Mammary epithelial cell (primary cell): ENCODE measurements around the genes ADIRF and GLUD1.

- CAGE, long polyA plus RNA, result no peak
- RRBS, result no CpG with 5 or more reads among the region's 3 CpGs
Measured at GRCh38 chr10:86865841-86866431, 91.5 kb downstream of the MMRN2 start.

DNA sequence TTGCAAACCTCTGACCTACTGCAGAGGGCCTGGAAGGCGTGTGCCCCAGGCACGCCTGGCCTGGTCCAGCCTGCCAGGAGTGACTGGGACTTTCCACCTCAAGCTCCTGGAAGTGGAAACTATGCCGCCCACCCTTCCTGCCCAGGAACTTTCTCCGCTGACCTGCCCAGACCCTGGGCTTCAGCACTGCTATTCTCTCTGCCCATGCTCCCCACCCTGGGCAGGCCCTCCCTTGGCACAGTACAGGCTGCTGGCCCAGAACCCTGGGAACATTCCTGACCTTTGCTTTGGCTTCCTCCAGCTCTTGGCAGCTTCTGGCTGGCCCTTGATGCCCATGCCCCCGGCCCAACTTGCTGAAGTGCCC, 3.7 kb downstream of the MMRN2 start:
- CAGE, long polyA plus RNA, result no peak
- RRBS, result no CpG with 5 or more reads among the region's 5 CpGs

DNA sequence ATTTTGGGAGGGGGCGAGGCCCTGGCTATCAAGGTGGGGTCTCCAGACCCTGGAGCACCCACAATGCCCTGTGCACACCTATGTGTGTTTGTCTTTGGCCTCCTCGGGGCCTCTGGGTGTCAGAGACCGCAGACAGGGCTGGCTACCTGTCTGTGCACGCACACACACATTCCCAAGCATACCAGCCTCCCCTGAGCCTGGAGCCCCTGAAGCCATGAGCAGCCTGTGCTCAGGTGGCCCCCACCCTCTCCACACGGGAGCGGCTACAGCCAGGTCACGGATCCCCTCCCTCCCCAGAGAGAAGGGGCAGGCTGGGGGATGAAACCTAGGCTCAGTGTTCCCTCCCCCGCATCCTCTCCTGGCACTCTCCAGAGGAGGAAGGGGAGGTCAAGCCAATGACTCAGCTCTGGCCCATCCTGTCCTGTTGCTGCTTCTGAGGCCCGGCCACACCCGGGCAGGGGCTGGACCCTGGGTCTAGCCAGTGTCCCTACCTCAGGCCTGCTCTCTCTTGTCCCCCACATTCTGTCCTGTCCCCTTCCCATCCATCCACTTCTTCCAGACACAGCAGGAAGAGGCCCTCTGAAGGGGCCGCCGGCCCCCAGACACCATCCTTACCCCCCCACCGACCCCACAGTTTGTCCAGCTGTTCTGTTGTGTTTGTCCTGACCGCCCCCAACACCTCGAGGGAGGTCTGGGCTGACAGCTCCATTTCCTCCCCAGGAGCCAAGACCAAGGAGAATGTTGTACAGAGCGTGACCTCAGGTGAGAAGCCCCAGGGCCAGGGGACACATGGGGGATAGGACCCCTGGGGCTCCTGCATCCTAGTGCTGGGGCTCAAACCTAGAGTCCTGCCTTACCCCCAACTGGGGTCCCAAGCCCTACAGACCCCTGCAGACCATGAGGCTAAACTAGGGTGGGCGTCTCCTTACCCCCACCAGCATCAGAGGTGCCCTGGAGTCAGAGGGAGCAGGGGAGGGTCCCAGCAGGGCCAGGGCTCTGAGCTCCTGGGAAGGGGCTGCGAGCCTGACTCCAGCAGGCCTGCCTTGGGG, 838 bp downstream of the SNCG start:
- CAGE, long polyA plus RNA, result no peak
- RRBS, result no CpG with 5 or more reads among the region's 18 CpGs

- CAGE, long polyA plus RNA, result no peak
- RRBS, result 2% methylated on average over 27 of the region's 67 CpGs
Measured at GRCh38 chr10:86968022-86969036, at the start of gene ADIRF. Gene ADIRF (plus strand): TSS chr10:86968482.

GRCh38 chr10:86969712-86970076, 1.4 kb downstream of the ADIRF start:
- CAGE, long polyA plus RNA, result no peak
- RRBS, result no CpG with 5 or more reads among the region's 2 CpGs

- CAGE, long polyA plus RNA, result no peak
- RRBS, result 2% methylated on average over 2 of the region's 14 CpGs
Measured at GRCh38 chr10:86970077-86970597, 1.9 kb downstream of the ADIRF start.

DNA sequence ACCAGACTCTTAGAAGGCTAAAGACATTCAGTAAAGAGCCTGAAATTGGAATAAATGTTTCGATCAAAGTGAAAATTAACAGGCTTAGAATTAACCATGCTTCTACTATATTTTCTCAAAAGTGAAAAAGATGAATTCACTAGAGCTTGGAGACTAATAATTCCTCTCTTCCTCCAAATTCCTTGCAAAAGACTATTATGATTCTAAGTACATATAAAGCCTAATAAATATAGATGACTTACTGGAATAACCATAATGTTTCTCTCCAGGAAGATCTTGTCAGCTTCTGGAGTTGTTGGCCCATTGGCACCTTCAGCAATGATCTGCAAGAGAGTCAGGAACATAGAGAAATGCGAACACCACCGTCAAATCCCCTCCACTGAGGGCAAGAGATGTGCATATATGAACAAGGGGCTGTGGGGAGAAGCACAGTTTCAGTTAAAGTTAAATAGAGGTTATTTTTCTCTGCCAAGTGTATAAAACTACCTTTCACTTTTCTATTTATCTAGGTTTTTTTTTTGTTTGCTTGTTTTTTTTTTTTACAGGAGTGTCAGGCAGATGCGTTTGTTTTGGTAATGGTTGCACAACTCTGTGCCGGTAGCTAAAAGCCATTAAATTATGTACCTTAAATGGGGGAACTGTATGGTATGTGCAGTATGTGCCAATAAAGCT, 34.6 kb downstream of the GLUD1 start:
- CAGE, long polyA plus RNA, result no peak
- RRBS, result no CpG with 5 or more reads among the region's 5 CpGs

- CAGE, long polyA plus RNA, result no peak
- RRBS, result 1% methylated on average over 4 of the region's 26 CpGs
Measured at GRCh38 chr10:87094737-87094971, at the start of gene GLUD1. Gene GLUD1 (minus strand): TSS chr10:87094843.

DNA sequence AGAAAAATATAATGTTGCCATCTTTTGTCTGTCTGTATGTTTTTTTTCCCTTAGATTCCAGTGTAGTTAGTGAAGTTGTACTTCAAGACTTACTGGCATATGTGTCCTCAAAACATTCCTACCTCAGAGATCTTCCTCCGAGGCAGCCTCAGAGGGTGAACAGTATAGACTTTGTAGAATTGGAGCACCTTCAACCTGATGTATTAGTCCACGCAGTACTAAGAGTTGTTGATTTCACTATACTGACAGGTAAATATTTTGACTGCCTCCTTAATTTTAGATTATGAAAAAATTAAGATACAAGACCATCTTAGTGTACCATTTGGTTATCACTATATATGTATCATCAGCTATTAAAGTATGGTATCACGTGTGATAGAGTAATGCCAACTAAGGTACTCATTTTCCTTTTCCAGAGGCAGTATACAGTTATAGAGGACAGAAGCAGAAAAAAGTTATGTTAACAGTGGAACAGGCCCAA, 54.8 kb upstream of the NUTM2A start:
- CAGE, long polyA plus RNA, result no peak
- RRBS, result no CpG with 5 or more reads among the region's 3 CpGs

DNA sequence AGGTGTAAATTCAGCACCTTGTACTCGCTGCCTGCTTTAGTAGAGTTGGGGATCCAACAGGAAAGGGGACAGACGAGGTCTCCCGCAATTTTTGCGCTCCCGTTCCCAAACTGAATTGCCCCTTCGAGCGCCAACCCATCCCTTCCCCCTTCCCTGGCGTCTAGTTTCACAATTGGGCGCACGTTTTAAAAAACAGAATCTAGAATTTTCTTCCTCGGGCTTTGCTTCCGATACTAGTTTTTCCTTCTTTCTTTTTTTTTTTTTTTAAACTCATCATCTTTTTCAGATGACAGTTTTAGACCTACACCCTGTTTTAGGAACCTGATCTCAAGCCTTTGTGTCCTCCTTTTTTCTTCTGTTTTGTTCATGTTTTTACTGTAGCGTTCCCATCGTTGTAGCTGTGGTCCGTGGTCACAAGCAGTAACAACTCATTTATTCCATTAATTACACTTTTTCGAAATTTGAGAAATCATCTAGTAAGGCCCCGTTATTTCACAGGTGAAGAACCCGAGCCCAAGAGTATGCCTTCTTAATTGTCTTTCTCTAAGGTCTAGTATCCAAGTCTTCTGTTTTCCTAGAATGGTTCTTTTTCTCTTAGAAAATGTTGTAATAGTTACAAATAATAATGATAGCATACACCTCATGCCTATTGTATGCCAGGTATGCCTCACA, 1.2 kb downstream of the MINPP1 start:
- CAGE, long polyA plus RNA, result no peak
- RRBS, result no CpG with 5 or more reads among the region's 18 CpGs

- CAGE, long polyA plus RNA, result no peak
- RRBS, result no CpG with 5 or more reads among the region's 4 CpGs
Measured at GRCh38 chr10:87532373-87532681, 27.6 kb downstream of the MINPP1 start.

- CAGE, long polyA plus RNA, result no peak
- RRBS, result no CpG with 5 or more reads among the region's 8 CpGs
Measured at GRCh38 chr10:87598561-87599043, 61.1 kb upstream of the PAPSS2 start.

- CAGE, long polyA plus RNA, result no peak
- RRBS, result 1% methylated on average over 5 of the region's 37 CpGs
Measured at GRCh38 chr10:87863750-87864038, 269 bp downstream of the PTEN start.

- CAGE, long polyA plus RNA, result no peak
- RRBS, result no CpG with 5 or more reads among the region's 2 CpGs
Measured at GRCh38 chr10:87871857-87872305, 8.5 kb downstream of the PTEN start.

GRCh38 chr10:87883372-87883813, 20.0 kb downstream of the PTEN start:
- CAGE, long polyA plus RNA, result no peak
- RRBS, result no CpG with 5 or more reads among the region's 1 CpG

GRCh38 chr10:87966981-87967463, 103.6 kb downstream of the PTEN start:
- CAGE, long polyA plus RNA, result no peak
- RRBS, result no CpG with 5 or more reads among the region's 3 CpGs

DNA sequence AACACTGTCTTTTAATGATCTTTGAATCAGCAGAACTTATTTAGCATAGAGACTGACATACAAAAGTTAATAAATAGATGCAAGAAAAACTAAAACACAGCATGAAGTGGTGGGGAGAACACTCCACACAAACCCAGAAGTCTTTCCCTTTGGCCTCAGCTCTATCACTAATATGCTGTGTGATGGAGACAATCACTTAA, 284.6 kb downstream of the PTEN start:
- CAGE, long polyA plus RNA, result no peak

DNA sequence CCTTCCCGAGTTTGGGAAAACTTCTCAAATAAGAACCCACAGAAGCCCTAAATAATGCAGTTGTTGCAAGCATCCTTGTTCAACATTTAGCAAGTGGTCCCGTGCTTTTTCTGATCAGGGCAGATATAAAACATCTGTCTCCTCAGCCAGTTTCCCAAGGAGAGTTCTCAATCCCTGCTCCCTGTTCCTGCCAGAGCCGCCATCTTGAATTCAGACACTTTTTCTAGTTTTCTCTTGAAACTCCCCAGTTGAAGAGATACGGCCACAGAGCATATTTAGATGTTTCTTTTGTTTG, 349.9 kb downstream of the PTEN start:
- CAGE, long polyA plus RNA, result no peak
- RRBS, result no CpG with 5 or more reads among the region's 4 CpGs

- CAGE, long polyA plus RNA, result no peak
- RRBS, result no CpG with 5 or more reads among the region's 2 CpGs
Measured at GRCh38 chr10:88217189-88217388, 353.7 kb downstream of the PTEN start.

- CAGE, long polyA plus RNA, result no peak
- RRBS, result no CpG with 5 or more reads among the region's 10 CpGs
Measured at GRCh38 chr10:88227411-88228121, 355.6 kb downstream of the RNLS start.